ENCODE results near the genes PSTPIP1 and CHRNA3.

- PRO-cap, result no peak
Observed at GRCh38 chr15:76994552-76995814, at the start of gene PSTPIP1. PSTPIP1 (plus strand) TSS chr15:76995126.

DNA sequence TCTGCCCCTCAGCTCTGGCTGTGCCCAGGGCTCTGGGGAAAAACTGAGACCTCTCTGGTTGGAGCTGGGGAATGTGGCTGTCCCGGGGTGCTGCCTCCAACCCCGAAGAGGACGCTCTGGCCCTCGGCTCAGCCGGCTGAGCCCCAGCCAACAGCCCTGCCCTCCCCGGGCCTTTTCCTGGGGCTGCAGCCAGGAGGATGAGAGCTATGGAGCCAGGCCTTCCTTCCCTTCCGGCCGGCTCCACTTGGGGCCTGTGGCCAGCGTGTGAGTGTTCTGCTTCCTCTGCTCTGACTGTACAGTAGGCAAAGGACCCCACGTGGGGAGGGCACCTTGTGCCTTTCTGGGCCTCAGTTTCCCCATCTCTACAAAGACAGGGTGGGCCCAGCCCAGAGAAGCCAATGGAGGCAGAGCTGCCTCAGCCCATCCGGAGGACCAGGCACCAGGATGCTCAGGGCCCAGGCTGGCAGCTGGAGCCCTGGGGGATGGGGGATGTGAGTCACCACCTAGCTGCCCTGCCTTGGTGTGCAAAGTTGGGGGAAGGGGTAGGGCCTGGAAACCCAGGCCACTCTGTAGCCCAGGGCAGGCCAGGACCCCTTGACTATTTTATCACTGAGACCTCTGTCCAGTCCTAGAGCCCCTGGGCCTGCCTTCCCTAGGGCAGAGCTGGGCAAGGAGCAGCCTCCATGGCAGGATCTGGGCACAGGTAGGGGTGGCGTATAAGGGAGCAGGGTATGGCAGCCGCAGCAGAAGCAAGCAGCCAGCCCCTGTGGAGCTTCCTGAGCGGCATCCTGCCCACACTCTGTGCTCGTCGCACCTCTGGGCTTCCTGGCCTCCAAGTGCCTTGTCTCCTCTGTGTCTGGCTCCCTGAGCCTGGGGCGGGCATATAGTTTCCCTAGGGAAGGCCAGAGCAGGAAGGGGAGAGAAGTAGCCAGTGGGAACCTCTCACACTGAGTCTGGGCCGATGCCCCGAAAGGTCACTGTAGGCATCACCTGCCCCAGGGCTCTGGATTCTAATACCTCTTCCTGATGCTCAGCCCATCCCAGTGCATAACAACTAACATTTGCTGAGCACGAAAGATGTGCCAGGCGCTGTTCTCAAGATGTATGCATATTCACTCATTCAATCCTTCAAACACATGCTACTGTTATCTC, 1.8 kb downstream of the PSTPIP1 start:
- PRO-cap, result no peak

GRCh38 chr15:77109567-77109940, 38.6 kb upstream of the TSPAN3 start:
- PRO-cap, result no peak

DNA sequence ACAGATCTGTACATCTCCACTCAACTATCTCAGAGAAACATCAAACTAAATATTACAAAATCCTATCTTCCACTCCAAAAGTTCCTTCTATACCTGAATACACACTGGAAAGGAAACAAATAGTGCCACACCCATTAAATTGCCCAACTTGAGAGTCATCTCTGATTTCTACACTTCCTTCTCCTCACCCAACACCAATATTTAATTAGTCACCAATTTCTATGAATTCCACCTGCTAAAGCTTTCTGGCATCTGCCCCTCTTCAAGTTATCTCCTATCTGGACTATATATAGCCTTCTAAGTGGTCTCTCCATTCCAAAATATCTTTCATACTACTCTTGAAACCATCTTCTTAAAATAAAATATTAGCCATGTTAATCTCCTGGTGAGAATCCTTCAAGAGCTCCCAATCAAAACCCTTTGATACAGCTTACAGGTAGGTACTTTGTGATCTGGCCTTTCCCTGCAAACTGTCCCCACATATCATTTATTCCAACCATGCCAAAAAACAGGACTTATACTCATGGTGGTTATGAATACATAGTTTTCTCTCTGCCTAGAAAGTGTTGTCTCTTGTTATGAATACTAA, 65.7 kb downstream of the PEAK1 start:
- PRO-cap, result no peak

GRCh38 chr15:77415419-77416800, 4.0 kb downstream of the PEAK1 start:
- PRO-cap, result no peak

DNA sequence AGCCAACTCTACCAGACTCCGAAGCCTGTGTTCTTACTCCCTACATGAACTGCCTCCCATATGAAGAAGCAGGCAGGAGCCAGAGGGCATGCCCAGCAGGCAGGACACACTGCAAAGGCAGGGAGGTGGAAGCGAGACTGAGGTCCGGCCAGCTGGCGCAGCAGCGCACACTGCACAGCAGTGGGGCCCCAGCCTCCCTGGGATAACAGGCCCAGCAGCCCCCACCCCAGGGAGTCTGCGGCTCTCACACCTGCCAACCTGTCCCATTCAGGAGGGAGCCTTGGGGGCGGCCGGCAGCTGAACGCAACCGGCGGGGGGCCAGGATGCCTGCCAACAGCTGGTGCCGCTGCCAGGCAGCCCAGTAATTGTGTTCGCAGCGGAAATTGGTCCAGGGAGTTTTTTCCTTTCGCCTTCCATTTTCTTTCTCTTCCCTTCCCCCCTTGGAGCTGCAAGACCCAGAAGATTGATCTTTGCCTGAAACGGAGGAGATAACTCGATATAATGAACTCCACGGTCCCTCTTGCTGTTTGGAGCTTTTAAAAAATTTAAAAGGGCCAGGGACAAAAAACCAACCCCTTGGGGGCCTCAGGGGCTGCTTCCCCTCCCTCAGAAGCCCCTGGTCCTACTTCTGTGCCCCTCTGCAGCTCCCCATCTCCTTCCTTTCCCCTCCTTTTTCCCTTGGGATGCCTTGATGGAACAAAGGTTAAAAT, 106.3 kb upstream of the LINGO1 start:
- PRO-cap, result no peak

- PRO-cap, result no peak
Observed at GRCh38 chr15:77819687-77820753, 187.3 kb upstream of the LINGO1 start.

DNA sequence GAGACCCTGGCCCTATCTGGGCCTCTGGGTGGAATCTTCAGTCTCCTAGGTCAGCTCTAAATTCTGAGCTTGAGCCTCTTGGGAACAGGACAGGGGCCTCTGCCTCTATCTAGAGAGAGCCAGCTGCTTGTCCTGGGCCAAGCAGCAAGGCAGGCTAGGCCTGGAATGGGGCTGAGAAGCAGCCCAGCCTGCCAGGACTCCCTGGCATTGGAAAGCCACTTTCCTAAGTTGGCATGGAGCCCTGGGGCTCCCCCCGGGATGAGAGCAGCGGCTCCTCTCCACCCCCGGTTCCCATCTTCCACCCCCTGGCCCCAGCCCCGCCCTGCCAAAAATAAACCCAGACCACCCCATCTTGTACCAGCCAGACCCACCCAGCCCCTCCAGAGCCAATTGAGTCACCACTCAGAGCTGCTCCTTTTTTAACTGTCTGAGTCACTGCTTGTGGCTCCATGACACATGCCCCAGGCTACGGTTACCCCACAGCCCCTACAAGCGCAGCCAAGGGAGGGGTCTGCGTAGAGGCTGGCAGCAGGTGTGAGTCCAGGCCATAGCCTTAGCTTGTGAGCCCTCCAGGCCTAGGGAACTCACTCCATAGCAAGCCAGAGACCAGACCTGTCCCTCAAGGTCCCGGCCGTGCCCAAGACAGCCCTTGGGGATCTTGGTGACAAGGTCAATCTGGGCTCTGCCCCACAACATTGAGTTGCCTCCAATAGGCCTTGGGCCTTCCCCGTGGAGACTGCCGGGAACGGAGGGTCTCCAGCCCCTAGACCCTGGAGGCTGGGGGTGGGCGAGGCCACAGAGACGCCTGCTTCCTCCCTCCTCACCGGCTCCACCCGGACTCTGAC, 189.7 kb downstream of the TBC1D2B start:
- PRO-cap, result no peak

- PRO-cap, result no peak
Observed at GRCh38 chr15:78023307-78023918, 54.1 kb downstream of the TBC1D2B start.

DNA sequence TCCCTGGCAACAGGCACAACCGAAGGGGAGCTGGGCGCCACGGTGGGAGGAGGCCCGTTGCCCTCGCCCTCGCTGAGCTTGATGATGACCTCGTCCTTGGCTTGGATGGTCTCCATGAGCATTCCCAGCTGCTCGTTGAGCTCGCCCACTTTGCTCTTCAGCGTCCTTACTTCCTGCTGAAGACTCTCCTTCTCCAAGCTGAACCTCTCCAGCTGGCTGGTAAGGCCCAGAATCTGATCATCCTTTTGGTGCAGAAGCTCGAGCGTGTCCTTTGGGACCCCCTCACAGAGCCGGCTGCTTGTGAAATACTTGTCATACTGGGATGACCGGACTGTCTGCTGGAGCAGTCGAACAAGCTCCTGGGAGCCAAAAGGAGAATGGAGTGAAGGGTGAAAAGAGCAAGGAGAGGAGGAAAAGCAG, 53.3 kb downstream of the TBC1D2B start:
- PRO-cap, result no peak

GRCh38 chr15:78043376-78043705, 34.2 kb downstream of the TBC1D2B start:
- PRO-cap, result no peak

DNA sequence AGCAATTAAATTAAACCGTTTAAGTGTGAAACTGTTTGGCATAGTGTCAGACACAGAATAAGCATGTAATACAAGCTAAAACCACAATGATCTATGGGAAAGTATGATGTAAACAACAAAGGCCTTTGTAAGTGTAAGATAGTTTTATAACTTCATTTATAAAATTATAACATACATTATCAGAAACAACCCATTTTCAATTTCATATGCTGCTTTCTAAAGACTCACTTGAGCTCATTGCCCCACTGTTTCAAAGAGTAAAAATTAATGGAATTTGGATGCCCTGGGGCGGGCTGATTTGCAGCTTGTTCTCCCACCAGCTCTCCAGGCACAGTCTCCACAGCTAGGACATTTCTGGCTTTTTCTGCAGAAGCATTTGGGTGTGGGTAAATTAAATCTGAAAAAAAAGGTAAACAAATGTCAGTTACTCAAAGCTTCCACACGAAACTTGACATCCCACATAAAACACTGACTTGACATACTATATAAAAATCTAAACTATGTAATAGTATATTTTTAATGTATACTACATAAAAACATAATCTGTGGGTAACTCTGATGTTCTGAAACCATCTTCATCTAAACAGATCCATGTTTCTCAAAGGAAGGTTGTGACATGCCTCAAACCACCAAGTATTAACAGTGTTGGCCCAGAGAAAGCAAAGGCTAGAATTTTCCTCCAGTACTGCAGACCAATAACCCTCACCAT, 32.7 kb downstream of the TBC1D2B start:
- PRO-cap, result no peak

DNA sequence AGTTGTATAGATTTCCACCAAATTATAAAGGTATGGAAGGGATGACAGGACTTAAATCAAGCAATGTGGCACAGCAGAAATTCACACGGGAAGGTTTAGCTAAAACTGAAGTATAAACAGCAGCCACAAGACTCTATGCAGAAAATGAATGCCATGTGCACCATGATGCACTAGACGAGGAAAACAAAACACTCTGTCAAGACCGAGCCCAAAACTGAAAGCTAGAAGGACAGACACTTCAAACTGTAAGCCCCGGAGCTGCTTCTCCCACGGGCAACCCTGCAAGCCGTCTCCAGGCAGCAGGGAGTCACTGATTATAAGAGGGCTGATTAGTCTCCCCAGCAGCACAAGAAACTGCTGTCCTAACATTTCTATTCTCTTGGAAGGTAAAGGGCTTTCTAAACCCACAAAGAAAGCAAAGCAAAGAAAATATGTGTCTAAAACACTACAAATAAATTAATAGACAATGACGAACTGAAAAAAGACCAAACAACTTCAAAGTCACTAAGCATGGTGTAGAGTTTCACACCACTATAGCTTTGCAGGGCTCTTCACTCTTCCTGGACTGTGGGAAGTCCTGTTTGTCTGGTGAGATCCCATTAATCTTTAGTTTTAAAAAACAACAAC, 15.6 kb downstream of the TBC1D2B start:
- PRO-cap, result no peak

DNA sequence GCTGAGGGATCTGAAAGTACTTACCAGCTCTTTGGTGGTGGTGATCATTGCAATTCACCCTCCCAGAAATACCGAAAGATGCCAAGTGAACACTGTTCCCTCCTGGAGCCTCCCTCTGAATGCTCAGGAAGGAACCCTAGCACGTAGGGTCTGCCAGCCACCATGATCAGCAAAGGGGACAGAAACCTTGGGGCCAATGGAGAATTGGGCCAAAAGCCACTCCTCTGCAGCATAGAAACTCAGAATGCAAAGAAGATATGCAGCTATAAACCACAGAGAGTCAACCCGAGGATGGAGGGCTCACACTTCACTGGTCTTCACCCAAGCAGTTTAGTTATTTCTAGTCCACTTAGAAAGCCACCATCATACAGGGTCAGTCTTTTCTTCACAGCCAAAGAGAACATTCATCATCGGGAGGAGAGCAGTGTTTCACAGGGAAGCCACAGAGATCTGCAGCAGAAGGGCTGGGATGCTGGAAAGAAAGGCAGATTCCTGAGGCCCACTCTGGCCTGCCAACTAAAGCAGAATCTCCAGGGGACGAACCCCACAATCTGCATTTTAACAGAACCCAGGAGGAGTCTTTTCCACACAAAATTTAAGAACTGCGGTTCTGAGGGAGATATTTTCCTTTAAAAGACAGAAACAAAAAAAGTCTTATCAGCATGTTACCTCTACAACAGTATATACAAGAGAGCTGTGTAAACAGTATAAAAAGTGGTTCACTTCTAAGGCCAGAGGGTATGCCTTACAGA, 11.3 kb downstream of the TBC1D2B start:
- PRO-cap, result no peak

GRCh38 chr15:78169495-78169984, 20.4 kb downstream of the IDH3A start:
- PRO-cap, result no peak

DNA sequence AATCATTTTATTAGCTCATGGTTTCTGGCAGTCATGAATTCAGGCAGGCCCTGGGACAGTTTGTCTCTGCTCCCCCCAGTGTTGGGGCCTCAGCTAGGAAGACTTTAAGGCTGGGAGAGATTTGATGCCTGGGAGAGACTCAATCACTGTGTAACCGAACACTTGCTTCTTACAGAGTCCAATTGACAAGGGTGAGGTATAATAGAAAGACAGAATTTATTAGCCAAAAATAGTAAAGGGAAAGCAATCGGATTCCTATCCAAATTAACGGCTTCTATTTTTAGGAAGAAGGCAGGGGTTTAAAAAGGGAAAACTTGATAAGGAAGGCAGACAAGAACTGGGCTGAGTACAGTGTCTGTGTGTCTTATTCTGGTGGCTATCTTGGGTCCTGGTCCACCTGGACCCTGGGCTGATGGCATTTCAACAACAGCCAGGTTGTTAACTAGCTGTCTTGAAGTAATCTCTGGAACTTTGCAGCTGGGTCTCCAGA, 2.6 kb upstream of the PSMA4 start:
- PRO-cap, result no peak

GRCh38 chr15:78620799-78621315, at the start of gene CHRNA3:
CHRNA3 (minus strand) TSS chr15:78620996.
- PRO-cap, result no peak

GRCh38 chr15:78754969-78755437, 56.3 kb downstream of the ADAMTS7 start:
- PRO-cap, result no peak

GRCh38 chr15:78882908-78883346, 10.2 kb downstream of the MORF4L1 start:
- PRO-cap, result no peak

GRCh38 chr15:79895689-79896269, 1.0 kb downstream of the MTHFS start:
- PRO-cap, result no peak